ENCODE data around the genes CALHM2 and CALHM1.

- PRO-cap, 4 experiments = peak in 4 of 4 experiments; most common plus-strand start chr10:102121200 (in 2); most common minus-strand start chr10:102121437 (in 2)
- RAMPAGE, long total RNA, 4 experiments = start-site peak on the minus strand in 3 of 4 experiments, at chr10:102121362-102121477 at its widest, 39 to 47 reads per replicate
Measured at GRCh38 chr10:102121005-102121548, 909 bp upstream of the LDB1 start.

- PRO-cap, 4 experiments = no peak in any of the 4 experiments
- RAMPAGE, long total RNA, 4 experiments = no peak in any of the 4 experiments
Measured at GRCh38 chr10:102280469-102281301, 35.4 kb downstream of the GBF1 start.

- PRO-cap, 4 experiments = no peak in any of the 4 experiments
- RAMPAGE, long total RNA, 4 experiments = no peak in any of the 4 experiments
Measured at GRCh38 chr10:102406824-102407266, 11.3 kb downstream of the NFKB2 start.

DNA sequence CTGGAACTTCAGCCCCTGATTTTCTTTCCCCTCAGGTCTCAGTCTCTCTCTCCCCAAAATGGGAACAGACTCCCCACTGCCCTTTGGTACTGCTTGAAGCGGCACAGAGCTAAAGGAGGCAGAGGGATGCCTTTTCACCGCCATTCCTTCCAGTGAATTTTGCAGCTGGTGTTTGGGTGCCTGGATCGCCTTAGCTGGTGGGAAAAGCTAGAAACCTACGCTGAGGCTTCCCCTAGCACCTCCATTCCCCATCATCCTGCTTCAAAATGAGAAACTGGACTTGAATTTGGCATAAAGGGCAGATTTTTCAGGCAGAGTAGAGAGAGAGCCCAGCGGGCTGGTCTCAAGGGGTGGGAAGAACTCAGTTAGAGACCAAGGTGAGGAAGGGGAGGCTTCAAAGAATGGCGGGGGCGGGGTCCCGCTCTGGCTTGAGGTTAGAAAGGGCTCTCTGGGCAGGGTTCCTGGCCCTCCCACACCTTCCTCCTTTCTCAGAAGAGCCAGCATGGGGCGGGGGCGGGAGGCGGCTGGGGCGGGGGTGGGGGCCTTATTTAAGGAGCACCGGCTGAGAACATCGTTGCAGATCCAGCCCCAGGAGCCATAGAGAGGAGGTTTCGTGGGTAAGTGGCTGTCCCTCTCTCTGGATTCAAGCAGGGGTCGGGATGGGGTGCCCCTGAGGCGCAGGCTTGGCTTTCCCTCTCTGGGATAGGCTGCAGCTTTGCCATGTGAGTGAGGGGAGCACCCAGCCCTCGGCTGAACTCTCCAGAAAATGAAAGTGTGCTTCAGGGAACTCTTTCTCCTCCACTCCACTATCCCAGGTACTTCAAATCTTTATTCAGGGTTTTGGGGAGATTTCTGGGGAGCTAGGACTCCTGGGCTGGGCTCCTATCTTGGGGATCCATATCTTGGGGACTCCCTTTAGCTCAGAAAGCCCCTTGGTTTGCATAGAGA, 3.1 kb upstream of the CUEDC2 start:
- PRO-cap, 4 experiments = peak in 1 of 4 experiments; most common plus-strand start position 769 of the sequence (in 1); most common minus-strand start position 490 of the sequence (in 1)
- RAMPAGE, long total RNA, 4 experiments = no peak in any of the 4 experiments

GRCh38 chr10:102479790-102480468, 18.7 kb downstream of the MFSD13A start:
- PRO-cap, 4 experiments = no peak in any of the 4 experiments
- RAMPAGE, long total RNA, 4 experiments = no peak in any of the 4 experiments

DNA sequence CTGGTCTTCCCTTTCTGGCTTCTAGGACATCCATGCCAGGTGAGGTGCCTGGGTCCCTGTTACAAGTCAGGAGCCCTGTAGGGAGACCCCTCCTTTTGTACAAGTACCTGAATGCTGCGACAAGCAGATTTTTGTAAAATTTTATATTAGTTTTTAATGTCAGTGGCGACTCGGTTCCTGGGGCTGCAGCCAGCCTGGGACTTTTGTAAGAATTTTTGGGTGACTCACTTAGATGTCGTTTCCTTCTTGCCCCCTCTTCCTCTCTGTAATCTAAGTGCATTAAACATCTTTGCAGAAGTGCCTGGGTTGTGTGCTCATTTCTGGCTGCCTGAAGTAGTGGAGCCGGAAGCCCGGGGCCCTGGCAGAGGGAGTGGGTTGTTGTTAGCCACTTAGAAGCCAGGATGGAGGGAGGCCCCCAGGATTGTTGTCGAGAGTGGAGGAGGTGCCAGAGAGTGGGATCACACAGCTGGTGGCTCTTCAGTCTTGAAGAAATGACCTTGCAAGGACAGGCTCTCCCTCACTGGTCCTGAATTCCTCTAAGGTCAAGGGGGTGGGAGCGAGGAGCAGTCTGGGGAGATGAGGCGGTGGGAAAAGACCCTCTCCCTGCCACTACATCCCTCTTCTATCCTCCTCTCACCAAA, 11.0 kb upstream of the TRIM8 start:
- PRO-cap, 4 experiments = no peak in any of the 4 experiments
- RAMPAGE, long total RNA, 4 experiments = no peak in any of the 4 experiments

DNA sequence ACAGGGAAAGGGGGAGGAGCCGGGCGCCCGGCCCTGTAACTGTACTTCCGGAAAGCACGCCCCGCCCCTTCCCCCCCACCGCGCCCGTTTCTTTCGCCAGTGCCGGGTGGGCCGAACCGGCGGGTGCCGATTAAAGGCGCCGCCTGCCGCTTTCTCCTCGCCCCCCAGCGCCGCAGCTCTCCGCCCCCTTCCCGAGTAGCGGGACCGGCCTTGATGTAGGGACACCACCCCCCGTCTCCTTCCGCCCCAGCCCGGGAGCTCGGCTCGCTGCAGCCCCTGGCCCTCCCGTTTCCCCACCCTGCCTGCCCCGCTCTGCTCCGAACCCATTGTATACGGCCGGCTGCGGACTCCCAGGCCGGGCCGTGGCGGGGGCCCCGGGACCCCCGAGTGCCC, 2.0 kb upstream of the TRIM8 start:
- PRO-cap, 4 experiments = peak in 4 of 4 experiments; most common plus-strand start position 99 of the sequence (in 4)
- RAMPAGE, long total RNA, 4 experiments = no peak in any of the 4 experiments

- PRO-cap, 4 experiments = no peak in any of the 4 experiments
- RAMPAGE, long total RNA, 4 experiments = no peak in any of the 4 experiments
Measured at GRCh38 chr10:102650472-102651497, 6.5 kb downstream of the TRIM8 start.

GRCh38 chr10:102734980-102735611, 8.7 kb upstream of the WBP1L start:
- PRO-cap, 4 experiments = peak in 1 of 4 experiments; most common plus-strand start chr10:102735510 (in 1); most common minus-strand start chr10:102735417 (in 1)
- RAMPAGE, long total RNA, 4 experiments = no peak in any of the 4 experiments

DNA sequence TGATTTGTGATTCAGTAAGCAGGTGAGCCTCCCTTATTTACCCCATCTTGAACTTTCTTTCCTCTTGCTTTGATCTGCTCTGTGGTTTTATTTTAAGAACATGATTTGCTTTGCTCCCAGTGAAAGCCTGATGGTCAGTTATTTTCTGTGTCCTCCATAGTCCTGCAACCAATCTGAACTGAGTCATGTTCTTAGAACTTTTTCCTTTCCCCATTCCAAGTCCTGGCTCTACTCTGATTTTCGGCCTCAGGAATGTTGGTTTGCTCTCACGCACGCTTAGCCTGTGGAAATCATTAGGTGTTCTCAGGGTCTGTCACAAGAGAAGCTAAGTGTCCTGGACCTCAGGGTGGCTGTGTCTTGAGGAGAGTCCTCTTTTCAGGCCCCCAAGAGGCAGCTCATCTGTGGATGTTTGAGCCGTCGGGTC, 8.8 kb downstream of the WBP1L start:
- PRO-cap, 4 experiments = no peak in any of the 4 experiments
- RAMPAGE, long total RNA, 4 experiments = no peak in any of the 4 experiments

DNA sequence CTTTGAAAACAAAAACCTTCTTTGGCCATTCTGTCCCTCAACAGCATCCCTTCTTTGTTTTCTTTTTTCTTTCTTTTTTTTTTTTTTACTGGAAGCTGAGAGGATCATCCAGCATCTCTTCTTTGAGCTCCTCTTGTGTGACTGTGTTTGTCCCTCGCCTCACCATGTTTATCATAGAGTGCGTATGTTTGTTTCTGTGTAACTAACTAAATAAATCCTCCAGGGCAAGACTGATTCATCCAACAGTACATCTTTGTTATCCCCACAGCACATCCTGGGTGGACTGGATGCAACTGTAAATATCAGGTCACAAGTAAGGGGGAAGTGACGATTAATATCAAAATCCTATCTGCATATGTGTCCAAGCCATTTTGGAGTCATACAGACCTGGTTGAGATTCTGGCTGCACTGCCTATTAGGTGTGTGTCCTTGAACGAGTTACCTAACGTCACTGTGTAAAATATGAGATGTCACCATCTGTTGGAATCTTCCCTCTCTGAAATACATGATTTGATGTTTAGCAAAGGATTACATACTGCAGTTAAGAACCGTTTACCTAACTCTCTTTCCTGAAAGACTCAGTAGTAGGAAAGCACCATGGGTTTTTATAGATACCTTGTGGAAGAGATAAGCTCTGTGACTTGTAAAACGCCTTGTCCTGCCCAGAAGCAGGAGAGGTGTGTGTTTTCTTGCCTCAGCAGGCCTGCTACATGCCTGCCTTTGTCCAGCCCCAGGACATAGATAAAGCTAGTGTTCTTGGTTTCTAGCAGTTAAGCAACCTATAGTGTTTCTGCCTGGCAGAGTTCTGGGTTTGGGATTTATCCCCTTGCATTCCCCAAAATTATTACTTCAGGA, 25.8 kb downstream of the WBP1L start:
- PRO-cap, 4 experiments = no peak in any of the 4 experiments
- RAMPAGE, long total RNA, 4 experiments = no peak in any of the 4 experiments

DNA sequence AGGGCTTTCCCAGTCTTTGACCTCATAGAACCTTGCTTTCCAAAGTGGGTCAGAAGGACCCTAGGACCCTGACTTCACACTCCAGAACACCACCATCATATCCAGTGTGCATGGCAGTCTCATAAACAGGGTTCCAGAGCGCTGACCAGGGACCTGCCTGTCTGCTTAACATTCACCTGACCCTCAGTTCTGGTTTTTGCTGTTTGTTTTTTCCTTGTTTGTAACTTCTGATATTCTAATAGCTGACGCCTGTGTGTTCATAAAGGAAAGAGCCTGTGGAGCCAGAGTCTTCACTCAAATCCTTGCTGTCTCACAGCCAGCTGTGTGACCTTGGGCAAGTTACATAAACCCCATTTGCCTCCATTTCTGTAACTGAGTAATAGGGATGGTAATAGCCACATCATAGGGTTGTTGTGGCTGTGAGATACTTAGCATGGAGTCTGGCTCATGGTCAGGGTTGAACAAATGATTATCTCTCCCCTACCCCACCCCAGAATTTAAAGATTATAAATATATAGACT, 27.0 kb downstream of the WBP1L start:
- PRO-cap, 4 experiments = no peak in any of the 4 experiments
- RAMPAGE, long total RNA, 4 experiments = no peak in any of the 4 experiments

GRCh38 chr10:102800731-102801343, 36.4 kb downstream of the CYP17A1 start:
- PRO-cap, 4 experiments = no peak in any of the 4 experiments
- RAMPAGE, long total RNA, 4 experiments = no peak in any of the 4 experiments

DNA sequence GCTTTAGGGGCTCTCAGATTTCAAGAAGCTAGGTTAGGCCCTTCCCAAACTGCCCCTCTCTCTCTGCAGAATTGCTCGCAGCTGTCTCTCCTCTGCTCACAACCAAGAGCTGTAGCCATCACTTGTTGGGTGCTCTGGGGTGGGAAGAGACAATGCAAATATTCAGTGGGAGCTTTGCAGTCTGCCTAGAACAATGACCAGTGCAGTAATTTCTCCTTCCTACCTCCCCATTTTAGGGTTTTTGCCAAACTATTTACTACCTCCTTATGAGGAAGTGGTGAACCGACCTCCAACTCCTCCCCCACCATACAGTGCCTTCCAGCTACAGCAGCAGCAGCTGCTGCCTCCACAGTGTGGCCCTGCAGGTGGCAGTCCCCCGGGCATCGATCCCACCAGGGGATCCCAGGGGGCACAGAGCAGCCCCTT, 24.8 kb downstream of the CYP17A1 start:
- PRO-cap, 4 experiments = no peak in any of the 4 experiments
- RAMPAGE, long total RNA, 4 experiments = no peak in any of the 4 experiments

- PRO-cap, 4 experiments = no peak in any of the 4 experiments
- RAMPAGE, long total RNA, 4 experiments = no peak in any of the 4 experiments
Measured at GRCh38 chr10:102834066-102834562, 3.1 kb downstream of the CYP17A1 start.

GRCh38 chr10:103013330-103013843, 95.3 kb downstream of the CNNM2 start:
- PRO-cap, 4 experiments = no peak in any of the 4 experiments
- RAMPAGE, long total RNA, 4 experiments = no peak in any of the 4 experiments

GRCh38 chr10:103395590-103396345, 507 bp downstream of the ATP5MK start:
- PRO-cap, 4 experiments = peak in 1 of 4 experiments; most common plus-strand start chr10:103396113 (in 1)
- RAMPAGE, long total RNA, 4 experiments = no peak in any of the 4 experiments

DNA sequence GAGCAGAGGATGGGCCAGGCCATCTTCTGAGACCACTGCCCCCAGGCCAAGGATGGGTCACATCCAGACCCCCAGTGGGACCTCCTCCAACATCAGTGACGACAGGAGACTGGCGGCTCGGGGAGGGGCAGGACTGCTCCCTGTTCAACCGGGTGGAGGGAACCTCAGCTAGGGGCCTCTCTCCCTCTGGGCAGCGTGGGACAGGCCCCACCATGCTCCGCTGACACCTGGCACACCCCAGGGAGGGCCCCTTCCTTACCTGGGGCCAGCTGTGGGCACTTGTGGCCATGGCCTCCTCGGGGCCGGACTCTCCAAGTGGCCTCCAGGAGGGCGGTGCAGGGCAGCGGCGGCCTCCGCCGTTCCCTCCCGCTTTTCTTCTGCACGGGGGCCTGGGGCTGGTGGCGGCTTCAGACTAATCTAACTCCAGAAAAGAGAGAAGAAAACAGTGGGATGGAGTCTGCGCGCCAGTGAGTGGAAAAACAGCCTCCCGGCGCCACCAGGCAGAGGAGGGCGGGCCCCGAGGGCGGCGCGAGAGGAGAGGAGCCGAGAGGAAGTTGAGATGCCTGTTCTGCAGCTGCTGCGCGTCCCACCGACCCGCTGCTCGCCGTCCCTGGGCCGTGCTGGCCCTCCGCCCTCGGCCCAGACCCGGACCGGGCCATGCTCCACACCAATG, at the start of gene CALHM2:
TSS of gene CALHM2 (minus strand) at position 474 of the 673 bp plus-strand sequence.
- PRO-cap, 4 experiments = peak in 4 of 4 experiments; most common plus-strand start position 123 of the sequence (in 2); most common minus-strand start position 469 of the sequence (in 4)
- RAMPAGE, long total RNA, 4 experiments = start-site peak on the plus strand in 2 of 4 experiments, centred at positions 146 to 148 of the sequence, 10 reads per replicate; start-site peak on the minus strand in 4 of 4 experiments, centred at positions 441 to 463 of the sequence, 239 to 599 reads per replicate

DNA sequence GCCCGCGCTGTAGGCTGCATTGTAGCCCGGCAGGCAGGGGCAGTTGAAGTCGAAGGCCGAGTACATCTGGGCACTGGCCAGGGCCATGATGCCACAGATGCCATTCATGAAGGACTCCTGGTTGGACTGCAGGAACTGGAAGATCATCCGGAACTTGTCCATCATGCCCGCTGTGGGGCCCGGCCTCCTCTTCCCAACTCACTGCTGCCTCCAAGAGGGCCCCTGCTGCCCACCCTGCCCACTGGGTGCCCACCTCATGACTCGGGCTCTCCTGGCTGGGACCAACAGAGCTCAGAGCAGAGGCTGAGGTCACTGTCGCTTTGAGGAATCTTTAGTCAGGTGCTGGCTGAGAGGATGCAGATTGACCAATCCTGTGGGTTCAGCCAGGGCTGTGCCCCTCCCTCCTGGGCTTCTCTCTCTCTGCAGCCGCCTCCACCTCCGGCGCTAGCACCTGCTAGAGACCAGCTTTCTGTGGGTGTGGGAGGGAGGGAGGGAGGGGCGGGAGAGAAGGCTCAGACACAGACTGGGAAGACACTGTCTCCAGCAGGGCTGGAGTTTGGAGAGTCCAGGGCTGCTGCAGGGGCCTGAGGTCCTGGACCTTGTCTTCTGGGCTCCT, at the start of gene CALHM1:
TSS of gene CALHM1 (minus strand) at position 314 of the 616 bp plus-strand sequence.
- PRO-cap, 4 experiments = no peak in any of the 4 experiments
- RAMPAGE, long total RNA, 4 experiments = no peak in any of the 4 experiments

DNA sequence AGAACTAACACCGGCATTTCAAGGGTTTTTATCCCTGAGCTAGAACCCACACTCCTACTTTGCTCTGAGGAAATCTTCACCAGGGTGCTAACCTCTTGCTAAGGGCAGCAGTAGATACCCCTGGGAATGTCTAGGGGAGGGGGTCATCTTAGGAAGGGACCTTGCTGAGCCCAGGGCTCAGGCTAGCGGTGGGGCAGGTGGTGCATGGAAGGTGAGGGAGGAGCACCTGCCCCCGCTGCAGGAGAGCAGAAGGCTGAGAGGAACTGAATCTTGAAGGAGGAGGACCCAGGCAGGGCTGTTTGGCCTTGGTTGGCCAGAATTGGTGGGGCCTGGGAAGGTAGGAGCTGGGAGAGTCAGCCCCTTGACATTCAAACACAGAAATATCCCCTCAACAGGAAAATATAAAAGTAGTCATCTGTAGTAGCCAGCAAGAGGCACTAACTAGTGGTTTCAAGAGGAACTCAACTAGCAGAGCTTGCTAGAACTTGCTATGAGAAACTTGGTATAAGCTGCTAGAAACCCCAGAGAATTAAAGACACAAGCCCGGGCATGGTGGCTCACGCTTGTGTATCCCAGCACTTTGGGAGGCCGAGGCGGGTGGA, 7.0 kb downstream of the CALHM3 start:
- PRO-cap, 4 experiments = peak in 2 of 4 experiments; most common minus-strand start position 265 of the sequence (in 2)
- RAMPAGE, long total RNA, 4 experiments = no peak in any of the 4 experiments

Data from spleen (tissue), 7 donors.